Testis (tissue), 5 donors: ENCODE results near the gene CAPN15.

- PRO-cap, 3 experiments = peak in 1 of 3 experiments; most common plus-strand start chr16:68367 (in 1)
- RAMPAGE, long total RNA, 2 experiments = no peak in any of the 2 experiments
- RRBS = 84% methylated on average over 3 of the region's 17 CpGs
Measured at GRCh38 chr16:67940-68517, 4.4 kb downstream of the RHBDF1 start.

GRCh38 chr16:84188-84596 is 6.2 kb downstream of the MPG start:
- PRO-cap, 3 experiments = no peak in any of the 3 experiments
- RAMPAGE, long total RNA, 2 experiments = no peak in any of the 2 experiments
- RRBS = no CpG with 5 or more reads among the region's 9 CpGs

- PRO-cap, 3 experiments = no peak in any of the 3 experiments
- RAMPAGE, long total RNA, 2 experiments = no peak in any of the 2 experiments
- RRBS = no CpG with 5 or more reads among the region's 18 CpGs
Measured at GRCh38 chr16:85428-85925, 7.5 kb downstream of the MPG start.

- PRO-cap, 3 experiments = no peak in any of the 3 experiments
- RAMPAGE, long total RNA, 2 experiments = no peak in any of the 2 experiments
- RRBS = no CpG with 5 or more reads among the region's 34 CpGs
Measured at GRCh38 chr16:85986-86922, 8.2 kb downstream of the MPG start.

DNA sequence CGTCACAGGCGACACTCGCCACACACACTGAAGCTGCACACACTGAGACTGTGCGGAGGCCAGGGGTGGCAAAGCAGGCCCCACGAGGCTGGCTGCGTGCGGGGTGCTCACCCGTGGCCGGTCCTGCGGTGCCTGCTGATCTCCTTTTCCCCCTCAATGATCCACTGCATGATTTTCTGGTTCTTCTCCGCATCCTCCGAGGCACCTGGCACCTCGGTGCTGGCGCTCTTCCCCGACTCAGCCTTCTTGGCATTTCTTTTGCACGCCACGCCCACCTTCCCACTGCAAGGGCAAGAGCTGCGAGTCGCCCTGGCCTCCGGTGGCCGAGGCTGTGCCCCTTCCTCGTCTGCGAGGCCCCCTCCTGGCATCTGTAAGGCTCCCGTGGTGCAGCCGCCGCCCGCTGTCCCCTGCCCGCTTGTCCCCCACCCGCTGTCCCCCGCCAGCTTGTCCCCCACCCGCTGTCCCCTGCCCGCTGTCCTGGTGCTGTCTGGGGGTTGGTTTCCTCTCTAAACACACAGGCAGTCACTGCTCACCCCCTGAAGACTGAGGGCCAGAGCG is 14.1 kb downstream of the PDIA2 start:
- PRO-cap, 3 experiments = no peak in any of the 3 experiments
- RAMPAGE, long total RNA, 2 experiments = no peak in any of the 2 experiments
- RRBS = no CpG with 5 or more reads among the region's 33 CpGs

DNA sequence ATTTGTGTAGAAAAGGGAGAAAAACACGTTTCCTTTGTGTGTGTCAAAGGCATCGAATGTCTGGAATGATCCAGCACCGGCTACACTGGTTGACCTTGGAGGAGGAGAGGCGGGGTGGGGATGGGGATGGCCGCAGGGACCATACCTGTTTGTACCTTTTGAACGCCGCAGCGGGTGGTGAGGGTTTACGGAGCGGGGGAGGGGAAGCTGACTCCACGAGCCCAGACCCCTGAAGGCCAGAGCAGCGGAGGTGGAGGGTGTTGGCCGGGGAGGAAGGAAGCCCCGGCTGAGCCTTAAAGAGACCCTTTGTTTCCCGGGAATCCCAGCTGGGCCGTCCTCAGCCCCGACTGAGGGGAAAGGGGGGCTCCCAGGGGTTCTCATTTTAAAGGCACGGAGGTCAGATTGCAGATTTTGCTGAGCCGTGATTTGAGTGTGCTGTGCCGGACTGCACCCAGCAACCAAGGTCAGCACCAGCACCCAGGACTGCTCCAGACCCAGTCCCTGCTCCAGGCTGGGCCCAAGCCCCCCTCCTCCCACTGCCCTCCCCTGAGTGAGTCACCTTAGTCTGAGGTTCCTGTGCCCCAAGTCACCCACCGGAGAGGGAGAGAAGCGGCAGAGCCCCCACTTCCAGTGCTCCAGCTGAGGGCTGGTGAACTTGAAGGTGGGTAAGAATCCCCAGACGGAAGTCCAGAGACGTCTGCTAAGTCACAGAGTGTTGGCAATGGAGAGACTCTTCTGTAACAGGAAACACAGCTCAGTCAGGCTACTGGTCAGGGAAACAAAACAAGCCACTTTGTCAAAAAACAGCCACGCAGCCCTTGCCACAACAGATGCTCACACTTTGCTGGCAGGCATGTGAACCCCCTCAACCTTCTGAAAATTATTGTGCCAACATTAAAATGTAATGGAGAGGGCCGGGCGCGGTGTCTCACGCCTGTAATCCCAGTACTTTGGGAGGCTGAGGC is 2.2 kb upstream of the PGAP6 start:
- PRO-cap, 3 experiments = no peak in any of the 3 experiments
- RAMPAGE, long total RNA, 2 experiments = no peak in any of the 2 experiments
- RRBS = 40% methylated on average over 2 of the region's 29 CpGs

DNA sequence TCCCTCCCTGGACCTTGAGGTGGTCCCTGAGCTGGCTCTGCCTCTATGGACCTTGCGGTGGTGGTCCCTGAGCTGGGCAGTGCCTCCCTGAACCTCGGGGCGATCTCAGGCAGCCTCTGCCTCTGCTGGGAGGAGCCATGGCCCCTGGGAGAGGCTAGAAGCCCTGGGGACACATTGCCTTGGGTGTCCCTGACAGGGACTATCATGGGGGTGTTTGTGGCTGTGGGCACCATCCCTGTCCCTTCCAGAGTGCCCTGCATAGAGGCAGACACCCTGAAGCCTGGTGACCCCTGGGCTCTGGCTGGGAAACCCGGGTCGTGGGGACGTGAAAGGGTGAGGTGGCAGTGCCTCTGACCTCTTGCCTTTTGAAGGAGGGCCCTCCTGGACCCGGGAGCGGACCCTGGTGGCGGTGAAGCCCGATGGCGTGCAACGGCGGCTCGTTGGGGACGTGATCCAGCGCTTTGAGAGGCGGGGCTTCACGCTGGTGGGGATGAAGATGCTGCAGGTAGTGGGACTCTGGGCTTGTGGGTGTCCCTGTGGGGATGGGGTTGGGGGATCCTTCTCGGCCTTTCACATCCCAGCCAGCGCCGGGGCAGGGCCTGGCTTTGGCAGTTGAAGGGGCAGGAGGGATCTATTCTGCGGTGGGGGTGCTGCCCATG is 1.7 kb downstream of the NME4 start:
- PRO-cap, 3 experiments = no peak in any of the 3 experiments
- RAMPAGE, long total RNA, 2 experiments = no peak in any of the 2 experiments
- RRBS = 89% methylated on average over 4 of the region's 22 CpGs

DNA sequence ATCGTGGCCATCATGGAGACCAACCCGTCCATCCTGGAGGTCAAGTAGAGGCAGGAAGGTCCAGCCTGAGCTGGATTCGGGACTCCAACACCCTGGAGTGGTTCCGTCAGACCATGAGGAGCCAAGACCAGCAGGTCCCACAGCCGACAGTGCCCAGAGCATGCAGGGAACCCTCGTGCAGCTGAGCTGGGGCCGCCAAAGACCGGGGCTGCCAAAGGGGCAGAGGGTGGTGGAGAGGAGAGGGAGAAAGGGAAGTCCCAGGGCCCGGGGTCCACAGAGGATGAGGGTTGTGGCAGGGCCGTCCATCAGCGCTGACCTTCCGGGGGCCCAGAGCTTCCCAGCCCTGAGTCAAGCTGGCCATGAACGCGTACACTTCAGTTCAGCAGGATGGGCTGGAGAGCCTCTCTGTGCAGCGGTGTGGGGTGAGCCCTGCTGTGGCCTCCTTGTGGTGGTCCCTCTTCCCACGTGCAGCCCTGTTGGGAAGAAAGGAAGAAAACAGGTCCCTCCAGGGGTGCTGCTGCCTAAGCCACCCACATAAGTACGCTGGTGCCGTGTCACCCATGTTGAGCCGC is 6.6 kb upstream of the CAPN15 start:
- PRO-cap, 3 experiments = no peak in any of the 3 experiments
- RAMPAGE, long total RNA, 2 experiments = no peak in any of the 2 experiments
- RRBS = 96% methylated on average over 5 of the region's 19 CpGs

DNA sequence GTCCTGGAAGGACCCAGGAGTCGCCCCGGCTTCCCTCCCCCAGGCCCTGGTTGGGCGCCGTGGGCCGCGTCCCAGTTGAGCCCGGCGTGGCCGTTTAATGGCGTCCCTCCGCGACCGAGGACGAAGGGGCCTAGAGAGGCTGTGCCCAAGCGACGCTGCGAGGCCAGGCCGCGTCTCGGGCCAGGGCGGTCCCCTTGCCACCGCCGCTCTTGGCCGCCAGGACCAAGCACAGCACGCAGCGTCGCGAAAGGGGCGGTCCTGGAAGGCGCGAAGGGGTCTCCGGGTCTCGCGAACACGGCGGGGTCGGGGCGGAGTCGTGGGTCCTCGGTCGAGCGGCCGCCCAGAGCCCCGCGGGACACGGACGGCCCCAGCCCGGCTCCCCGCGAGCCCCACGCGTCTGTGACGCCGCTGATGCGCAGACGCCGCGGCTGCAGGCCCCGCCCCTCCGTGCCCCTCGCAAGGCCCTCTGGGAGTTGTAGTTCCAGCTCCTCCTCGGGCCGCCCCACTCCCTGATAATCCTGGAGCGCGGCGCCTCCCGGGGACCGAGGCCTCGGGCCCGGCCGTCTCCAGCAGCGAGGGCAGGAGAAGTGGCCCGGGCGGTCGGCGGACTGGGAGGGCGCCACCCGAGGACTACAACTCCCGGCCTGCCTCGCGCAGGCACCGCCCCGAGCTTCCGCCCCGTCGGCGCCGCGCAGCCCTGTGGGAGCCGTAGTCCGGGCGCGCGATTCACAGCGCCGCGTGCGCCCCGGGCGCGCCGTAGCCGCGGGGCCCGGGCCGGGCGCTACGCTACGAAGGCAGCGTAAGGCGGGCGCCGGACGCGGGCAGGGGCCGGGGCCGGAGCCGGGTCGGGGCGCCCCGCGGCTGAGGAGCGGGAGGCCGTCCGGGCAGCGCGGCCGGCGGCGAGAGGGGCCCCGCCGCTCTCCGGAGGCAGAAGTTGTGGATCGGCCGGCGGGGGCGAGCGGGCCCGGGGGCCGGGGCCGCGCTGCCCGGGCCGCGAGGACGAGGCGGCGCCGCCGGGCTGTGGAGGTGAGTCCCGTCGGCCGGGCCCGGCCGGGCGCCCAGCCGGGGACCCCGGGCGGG is at the start of gene CAPN15:
Gene CAPN15 (plus strand): TSS at position 709 of the 1,080 bp plus-strand sequence.
- PRO-cap, 3 experiments = peak in 3 of 3 experiments; most common plus-strand start position 709 of the sequence (in 2); most common minus-strand start position 230 of the sequence (in 2)
- RAMPAGE, long total RNA, 2 experiments = no peak in any of the 2 experiments
- RRBS = 1% methylated on average over 45 of the region's 159 CpGs

DNA sequence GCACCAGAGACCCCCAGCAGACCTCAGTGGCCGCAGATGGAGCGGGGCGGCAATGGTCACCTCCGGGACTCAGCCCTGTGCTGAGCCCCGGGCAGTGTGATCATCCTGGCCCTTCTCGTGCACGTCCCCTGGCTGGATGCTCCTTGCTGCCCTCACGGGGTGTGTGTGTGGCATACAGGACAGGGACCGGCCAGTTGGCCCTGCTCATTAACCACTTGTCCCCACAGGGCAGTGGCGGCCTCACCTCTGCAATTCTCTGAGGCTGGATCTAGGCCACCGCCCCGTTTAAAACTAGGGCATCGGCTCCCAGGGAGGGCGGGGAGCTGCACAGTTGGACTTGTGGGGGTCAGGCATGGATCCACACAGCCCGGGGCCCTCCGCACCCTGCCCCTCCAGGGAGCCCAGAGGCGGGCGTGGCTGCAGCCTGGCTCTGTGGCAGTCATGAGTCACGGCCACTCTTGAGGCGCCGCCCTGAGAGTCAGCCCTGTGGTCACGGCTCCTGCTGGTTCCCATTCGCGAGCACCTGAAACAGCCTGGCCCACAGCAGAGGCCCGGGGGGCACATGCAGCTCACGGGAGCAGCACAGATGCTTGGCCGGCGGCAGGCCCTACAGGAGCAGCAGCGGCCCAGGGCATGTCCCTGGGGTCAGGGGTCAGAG is 7.9 kb downstream of the CAPN15 start:
- PRO-cap, 3 experiments = no peak in any of the 3 experiments
- RAMPAGE, long total RNA, 2 experiments = no peak in any of the 2 experiments
- RRBS = 88% methylated on average over 5 of the region's 29 CpGs

GRCh38 chr16:538819-539733 is 11.6 kb downstream of the CAPN15 start:
- PRO-cap, 3 experiments = no peak in any of the 3 experiments
- RAMPAGE, long total RNA, 2 experiments = no peak in any of the 2 experiments
- RRBS = no CpG with 5 or more reads among the region's 27 CpGs

DNA sequence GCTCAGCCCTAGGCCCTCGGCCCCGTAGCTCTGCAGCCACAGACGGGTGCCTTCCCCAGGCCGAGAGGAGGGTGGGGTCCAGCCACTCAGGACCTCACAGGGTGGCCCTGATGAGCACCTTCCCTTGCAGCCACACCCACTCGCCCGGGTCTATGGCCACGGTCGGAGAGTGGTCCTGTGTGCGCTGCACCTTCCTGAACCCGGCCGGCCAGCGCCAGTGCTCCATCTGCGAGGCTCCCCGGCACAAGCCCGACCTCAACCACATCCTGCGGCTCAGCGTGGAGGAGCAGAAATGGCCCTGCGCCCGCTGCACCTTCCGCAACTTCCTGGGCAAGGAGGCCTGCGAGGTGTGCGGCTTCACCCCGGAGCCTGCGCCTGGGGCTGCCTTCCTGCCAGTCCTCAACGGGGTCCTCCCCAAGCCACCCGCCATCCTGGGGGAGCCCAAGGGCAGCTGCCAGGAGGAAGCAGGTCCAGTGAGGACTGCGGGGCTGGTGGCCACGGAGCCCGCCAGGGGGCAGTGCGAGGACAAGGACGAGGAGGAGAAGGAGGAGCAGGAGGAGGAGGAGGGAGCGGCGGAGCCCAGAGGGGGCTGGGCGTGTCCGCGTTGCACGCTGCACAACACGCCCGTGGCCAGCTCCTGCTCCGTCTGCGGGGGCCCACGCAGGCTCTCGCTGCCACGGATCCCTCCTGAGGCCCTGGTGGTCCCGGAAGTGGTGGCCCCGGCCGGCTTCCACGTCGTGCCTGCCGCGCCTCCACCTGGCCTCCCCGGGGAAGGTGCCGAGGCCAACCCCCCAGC is 13.3 kb upstream of the PRR35 start:
- PRO-cap, 3 experiments = no peak in any of the 3 experiments
- RAMPAGE, long total RNA, 2 experiments = no peak in any of the 2 experiments
- RRBS = 90% methylated on average over 10 of the region's 53 CpGs

- PRO-cap, 3 experiments = no peak in any of the 3 experiments
- RAMPAGE, long total RNA, 2 experiments = no peak in any of the 2 experiments
- RRBS = 2% methylated on average over 13 of the region's 54 CpGs
Measured at GRCh38 chr16:588469-589050, 1.3 kb upstream of the RAB40C start.

DNA sequence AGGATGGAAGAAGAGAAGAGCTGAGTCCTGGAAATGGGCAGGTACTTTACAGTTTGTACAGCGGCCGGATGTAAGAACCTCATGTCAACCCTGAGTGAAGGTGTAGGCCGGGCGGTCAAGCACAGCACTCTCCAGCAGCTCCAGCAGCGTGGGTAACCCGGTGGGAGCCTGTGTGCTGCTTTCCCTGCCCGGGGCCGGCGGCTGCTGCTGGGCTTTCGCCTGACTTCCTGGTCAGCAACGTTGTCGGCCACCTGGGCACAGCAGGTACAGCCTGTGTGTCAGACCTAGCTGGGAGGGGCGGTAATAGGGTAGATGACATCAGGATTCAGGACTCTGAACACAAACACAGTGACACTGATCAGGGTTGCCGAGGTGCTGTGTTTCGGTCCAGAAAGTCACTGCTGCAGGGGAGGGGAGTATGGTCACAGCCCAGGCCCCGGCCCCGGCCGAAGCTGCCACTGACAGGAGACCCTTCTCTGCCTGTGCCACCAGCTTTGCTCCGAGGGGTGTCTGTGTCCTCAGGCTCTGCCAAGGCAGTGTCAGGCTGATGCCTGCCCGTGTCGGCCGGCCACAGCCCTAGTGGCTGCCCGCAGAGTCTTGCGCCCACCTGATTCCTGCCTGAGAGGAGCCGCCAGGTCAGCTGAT is 9.0 kb downstream of the RAB40C start:
- PRO-cap, 3 experiments = no peak in any of the 3 experiments
- RAMPAGE, long total RNA, 2 experiments = no peak in any of the 2 experiments
- RRBS = 96% methylated on average over 5 of the region's 25 CpGs

DNA sequence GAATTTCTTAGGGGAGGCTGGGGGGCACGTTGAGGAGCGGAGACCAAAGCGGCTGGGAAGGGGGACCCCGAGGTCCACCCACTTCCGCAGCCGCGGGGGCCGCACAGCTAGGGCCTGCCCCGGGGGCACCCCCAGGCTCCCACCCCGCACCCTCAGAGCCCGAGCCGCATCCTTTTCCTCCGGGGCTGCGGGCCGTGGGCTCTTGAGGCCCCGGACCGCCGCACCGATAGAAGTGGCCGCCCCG is 343 bp downstream of the METTL26 start:
- PRO-cap, 3 experiments = no peak in any of the 3 experiments
- RAMPAGE, long total RNA, 2 experiments = no peak in any of the 2 experiments
- RRBS = 2% methylated on average over 6 of the region's 21 CpGs

DNA sequence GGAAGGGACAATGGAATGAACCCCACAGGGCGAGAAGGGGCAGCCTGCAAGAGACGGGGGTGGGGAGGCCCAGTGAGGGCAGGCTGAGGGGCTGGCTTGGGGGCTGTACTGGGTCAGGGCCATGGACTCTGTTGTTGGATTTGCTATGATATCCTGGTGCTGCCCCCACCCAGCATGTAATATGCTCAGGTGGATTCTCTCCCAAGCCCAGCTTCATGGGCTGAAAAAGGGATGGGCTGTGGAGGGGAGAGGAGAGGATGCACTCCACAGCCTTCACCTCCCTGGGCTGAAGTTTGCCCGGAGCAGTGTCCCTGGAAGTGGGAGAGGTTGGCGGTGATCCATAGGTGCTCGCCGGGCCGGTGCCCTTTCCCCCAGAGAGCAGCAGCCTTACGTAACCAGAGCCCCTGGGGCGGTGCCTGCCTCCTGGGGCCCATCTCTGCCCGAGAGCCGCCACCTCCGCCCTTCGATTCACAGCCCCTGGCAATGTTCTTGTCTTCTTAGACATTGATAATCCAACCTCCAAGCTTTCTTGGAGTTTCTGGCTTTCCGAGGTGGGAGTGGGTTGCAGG is 3.4 kb upstream of the WDR90 start:
- PRO-cap, 3 experiments = no peak in any of the 3 experiments
- RAMPAGE, long total RNA, 2 experiments = no peak in any of the 2 experiments
- RRBS = 75% methylated on average over 4 of the region's 14 CpGs

DNA sequence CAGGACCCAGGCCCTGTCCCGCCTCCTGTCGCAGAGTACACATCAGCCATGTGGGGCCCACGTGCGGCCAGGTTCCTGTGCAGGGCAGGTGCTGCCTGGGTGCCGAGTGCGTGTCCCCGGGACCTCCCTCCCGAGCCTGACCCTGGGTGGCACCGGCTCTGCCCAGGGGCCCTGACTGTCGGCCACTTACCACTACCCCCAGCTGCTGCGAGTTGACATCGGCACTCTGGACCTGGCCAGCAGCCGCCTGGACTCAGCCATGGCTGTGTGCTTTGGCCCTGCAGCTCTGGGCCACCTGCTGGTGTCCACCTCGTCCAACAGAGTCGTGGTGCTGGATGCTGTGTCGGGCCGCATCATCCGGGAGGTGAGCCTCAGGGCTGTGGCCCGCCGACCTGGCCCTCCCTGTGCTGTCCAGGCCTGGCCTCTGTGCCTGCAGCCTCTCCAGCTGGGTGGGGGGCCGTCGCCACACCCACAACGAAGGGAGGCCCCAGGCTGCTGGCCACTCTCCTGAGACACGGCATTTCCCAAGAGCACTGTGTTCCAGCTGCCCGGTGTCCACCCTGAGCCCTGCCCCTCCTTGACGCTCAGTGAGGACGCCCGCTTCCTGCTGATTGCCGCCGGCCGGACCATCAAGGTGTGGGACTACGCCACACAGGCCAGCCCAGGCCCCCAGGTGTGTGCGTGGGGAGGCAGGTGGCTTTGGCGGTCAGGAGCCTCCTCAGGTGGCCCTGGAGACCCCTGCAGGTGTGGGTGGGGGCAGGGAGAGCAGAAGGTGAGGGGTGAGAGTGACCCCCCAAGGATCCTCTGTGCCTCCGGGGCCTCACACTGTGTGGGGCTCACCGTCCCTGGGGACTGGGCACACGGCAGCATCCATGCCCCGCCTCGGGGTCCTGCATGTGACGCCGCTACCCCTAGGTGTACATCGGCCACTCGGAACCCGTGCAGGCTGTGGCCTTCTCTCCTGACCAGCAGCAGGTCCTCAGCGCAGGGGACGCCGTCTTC is 9.1 kb downstream of the WDR90 start:
- PRO-cap, 3 experiments = no peak in any of the 3 experiments
- RAMPAGE, long total RNA, 2 experiments = no peak in any of the 2 experiments
- RRBS = 87% methylated on average over 6 of the region's 47 CpGs

GRCh38 chr16:669987-670517 is 2.1 kb downstream of the RHOT2 start:
- PRO-cap, 3 experiments = no peak in any of the 3 experiments
- RAMPAGE, long total RNA, 2 experiments = no peak in any of the 2 experiments
- RRBS = no CpG with 5 or more reads among the region's 16 CpGs

DNA sequence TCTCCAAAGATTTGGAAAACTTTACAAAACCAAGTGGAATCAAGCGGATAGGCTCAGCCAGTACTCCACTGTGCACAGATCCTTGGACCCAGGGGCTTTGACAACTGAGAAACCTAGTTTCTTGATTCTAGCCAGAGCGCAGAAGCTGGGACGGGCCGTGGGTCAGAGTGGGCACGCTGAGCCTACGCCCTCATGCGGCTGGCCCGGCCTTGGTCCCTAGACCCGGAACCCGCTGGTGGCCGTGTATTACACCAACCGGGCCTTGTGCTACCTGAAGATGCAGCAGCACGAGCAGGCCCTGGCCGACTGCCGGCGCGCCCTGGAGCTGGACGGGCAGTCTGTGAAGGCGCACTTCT is 700 bp downstream of the STUB1 start:
- PRO-cap, 3 experiments = no peak in any of the 3 experiments
- RAMPAGE, long total RNA, 2 experiments = no peak in any of the 2 experiments
- RRBS = 5% methylated on average over 4 of the region's 19 CpGs

GRCh38 chr16:712648-713263 is 2.2 kb upstream of the METRN start:
- PRO-cap, 3 experiments = no peak in any of the 3 experiments
- RAMPAGE, long total RNA, 2 experiments = no peak in any of the 2 experiments
- RRBS = no CpG with 5 or more reads among the region's 15 CpGs